Placental pericyte (primary cell): ENCODE measurements around a stretch of chr4.

- CAGE, long polyA plus RNA = no peak
Measured at GRCh38 chr4:139082107-139082312, 66.4 kb downstream of the NOCT start.

DNA sequence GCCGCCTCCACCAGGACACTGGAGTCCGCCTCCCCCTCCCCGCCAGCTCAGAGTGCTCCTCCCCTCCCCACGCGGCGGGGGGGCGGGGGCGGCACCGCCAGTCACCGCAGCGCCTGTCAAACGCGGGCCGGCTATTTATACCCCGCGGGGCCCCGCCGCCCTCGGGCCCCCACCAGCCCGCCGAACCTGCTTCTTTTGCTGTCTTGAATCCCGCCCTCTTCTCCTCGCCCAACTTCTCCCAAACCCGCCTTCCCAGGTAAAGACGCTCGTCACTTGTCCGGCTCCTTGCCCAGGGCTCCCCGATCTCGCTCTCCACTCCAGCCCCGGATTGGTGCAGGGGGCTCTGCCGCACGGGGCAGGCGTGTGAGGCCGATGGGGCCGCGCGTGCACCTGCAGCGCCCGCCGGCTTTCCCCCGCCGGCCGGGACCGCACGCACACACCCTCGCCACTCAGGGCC lies 303 bp upstream of the ELF2 start:
- CAGE, long polyA plus RNA = no peak

GRCh38 chr4:139177750-139178785 lies 1.1 kb upstream of the ELF2 start:
- CAGE, long polyA plus RNA = no peak

DNA sequence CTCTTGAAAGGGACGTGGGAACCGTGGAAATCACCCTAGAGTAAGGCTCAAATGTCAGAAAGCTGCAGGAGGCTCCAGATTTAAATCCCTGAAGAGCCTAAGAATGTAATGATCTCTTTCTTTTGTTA lies 1.6 kb upstream of the ELF2 start:
- CAGE, long polyA plus RNA = no peak

GRCh38 chr4:139351043-139351500 lies 48.8 kb upstream of the NDUFC1 start:
- CAGE, long polyA plus RNA = no peak

GRCh38 chr4:139402717-139403734 lies 50.9 kb upstream of the RAB33B start:
- CAGE, long polyA plus RNA = no peak

- CAGE, long polyA plus RNA = no peak
Measured at GRCh38 chr4:139436204-139436696, 17.7 kb upstream of the RAB33B start.

DNA sequence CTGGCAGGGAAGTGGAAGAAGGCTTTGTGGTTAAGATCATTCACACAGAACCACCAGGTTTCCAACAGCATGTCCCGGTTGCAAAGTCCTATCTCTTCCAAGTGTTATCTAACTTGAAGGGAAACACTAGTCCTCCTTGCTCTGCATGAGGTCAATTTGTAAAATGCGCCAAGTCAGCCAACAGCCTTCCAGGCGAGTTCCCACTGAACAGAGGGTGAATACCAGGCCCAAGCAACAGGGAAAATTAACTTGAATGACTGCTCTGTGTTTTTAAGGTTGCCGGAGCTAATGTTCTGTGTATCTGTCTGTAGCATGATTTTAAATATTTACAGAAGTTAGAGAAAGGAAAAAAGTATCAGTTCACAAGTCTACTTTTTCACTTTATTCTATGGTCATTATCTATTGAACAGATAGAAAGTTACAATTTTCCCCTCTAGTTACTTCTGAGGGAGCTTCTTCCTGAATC lies 4.9 kb downstream of the SETD7 start:
- CAGE, long polyA plus RNA = no peak

- CAGE, long polyA plus RNA = no peak
Measured at GRCh38 chr4:139633097-139633992, 32.3 kb upstream of the MGST2 start.

- CAGE, long polyA plus RNA = no peak
Measured at GRCh38 chr4:139736355-139736714, 70.7 kb downstream of the MGST2 start.

- CAGE, long polyA plus RNA = no peak
Measured at GRCh38 chr4:139757915-139758390, 92.3 kb downstream of the MGST2 start.

DNA sequence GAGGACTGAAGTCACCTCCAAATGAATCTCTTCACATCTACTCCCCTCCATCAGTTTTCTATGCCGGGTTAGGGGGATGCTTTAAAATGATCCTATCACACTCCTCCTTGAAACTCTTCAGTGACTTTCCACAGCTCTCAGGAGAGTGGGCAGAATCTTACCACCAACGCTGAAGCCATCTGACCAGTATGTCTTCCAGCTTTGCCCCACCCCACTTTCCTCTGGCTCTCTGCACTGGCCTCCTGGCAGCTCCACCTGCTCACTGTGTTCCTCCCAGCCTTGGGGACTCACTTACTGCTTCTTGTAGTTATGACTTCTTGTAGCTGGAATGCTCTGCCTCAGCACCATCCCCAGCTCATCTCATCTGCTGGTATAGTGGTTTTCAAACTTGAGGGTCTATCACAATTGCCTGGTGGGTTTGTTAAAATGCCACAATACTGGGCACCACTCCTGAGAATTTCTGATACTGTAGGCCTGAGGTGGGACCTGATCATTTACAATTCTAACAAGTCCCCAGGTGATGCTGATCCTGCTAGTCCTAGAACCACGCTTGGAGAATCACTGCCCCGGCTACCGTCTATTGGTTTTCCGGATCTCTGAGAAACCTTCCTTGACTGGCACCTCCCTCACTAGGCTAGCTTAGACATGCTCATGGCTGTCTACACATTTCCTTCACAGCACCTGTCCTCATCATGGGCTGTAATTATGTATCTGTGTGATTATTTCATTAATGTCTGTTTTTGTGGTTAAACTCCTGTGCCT lies 152.2 kb downstream of the MGST2 start:
- CAGE, long polyA plus RNA = no peak

GRCh38 chr4:139862379-139862912 lies 196.8 kb downstream of the MGST2 start:
- CAGE, long polyA plus RNA = no peak

DNA sequence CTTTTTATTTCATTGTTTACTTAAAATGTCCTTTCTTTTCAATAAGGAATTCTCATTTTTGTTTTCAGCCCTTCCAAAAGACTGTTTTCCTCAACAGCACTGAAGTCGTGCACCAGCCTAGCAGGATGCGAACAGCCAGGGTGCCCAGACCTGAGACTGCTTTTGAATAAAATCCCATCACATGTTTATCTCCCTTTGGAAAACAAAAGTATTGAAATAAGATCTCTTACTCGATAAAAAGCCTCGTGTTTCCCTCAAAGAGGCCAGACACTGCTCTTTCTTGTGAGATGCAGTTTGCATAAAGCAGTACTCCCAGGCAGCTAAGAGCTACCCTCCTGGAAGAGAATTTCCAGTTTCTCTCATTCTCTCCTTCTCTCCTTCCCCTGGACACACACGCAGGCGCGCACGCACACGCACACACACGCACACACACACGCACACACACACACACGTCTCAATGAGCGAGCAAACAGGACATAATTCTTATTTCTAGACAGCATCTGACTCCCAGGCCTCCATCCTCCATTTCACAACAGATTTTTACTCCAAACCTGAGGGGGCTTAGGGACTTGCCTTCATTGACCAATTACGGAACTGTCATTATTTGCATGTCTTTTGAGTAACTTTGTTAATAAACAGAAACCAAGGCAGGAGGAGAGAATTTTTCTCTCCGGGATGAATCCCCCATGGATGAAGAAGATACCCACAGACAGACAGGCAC lies 236.4 kb downstream of the MGST2 start:
- CAGE, long polyA plus RNA = no peak

DNA sequence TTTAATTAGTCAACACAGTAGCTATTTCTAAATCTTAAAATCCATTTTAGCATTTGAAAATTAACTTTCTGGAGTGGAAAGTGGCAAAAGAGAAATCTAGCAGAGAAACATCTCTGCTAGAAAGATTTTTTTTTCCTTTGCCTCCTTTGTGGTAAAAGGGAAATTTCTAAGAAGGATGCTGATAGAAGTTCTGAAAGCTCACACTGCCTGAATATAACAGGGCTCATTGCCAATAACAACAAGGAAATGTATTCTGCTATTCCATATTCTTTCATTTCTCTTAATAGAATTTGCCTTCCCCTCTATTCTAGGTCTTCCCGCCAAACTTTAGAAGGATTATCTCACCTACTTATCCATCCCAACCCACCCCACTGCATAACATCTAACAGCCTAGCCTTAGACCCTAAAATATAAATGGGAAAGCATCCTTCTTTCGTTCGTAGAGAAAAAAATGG lies 104.1 kb downstream of the MAML3 start:
- CAGE, long polyA plus RNA = no peak

GRCh38 chr4:140096511-140096825 lies 57.5 kb downstream of the MAML3 start:
- CAGE, long polyA plus RNA = no peak

DNA sequence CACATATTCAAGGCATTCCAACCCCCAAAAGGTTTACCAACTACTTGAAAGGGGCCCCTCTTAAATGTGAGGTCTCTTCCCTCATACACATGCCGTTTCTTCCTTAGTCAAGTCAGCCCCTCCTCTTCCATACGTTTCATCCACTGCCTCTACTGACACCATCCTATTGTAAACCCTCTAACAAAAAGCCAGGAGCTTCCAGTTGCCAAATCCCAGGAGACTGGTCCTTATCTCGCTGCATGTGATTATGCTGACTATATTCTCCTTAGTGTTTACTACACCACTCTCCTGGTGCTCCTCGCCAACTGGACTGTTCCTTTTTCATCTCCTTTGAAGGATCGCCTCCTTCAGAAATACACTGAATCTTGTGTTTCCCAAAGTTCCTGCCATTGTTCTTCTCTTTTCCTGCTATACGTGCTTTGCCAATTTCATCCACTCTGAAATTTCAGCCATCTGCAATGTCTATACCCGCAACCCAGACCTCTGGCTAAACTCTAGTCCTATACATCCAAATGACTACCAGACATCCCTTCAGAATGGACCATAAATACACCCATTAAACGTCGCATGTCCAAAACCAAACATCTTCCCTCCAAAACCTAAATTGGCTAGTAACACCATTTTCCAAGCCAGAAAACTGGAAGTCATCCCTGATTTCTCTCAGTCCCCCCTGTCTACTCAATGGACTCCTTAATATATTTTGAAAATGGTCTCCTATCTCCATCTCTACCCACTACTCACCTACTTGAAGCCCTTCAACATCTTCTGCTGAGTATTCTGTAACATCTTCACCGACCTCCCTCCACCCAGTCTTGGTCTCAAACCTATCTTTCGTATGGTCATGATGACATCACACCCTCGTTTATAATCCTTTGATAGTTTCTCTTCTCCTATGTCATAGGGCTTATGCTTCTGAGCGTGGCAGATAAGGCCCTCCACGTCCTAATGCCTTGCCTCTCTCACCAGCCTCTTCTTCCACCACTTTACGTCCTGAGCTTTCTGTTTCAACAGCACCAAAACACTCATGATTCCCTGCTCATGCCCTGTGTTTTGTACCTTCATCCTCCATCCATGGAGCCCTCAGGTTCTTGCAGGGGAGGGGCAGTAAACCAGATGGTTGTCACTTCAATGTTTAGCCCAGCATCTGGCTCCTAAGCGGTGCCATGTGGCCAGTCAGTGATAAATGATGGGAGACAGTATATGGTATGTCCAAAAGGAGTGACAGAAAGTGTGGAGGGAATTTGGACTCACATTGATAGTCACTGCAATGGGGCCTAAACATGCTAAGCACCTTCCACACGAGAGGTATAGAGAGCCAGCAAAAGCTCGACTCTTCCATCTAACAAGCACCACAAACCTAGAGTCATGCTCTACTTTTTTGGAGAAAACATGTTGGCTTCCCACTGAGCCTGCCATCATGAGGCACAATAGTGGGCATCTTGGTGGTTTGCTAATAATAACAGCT lies 27.3 kb downstream of the MAML3 start:
- CAGE, long polyA plus RNA = no peak

DNA sequence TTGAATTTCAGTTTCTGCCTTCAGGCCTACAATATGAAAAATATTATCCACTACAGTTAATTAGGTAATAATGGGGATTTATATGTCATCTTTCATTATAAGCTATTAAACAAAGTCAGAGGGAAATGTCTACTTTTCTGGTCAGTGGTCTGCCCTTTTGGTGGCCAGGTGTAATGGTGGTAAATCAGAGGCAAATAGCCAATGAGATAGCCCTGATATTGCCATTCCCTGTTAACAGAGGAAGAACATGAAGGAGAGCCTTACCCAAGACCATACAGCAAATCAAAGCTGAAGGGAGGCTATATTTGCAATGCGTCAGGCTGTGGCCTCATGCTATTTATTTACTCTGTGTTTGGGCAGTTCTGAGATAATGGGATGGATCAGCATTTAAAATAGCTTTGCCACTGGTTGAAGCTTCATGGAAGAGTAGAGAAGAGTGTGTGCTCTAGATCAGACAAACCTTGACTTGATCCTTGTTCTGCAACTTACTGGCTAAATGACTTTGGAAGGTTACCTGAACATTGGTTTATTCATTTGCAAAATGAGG lies 73.3 kb upstream of the MAML3 start:
- CAGE, long polyA plus RNA = no peak

- CAGE, long polyA plus RNA = no peak
Measured at GRCh38 chr4:140242626-140243214, 88.7 kb upstream of the MAML3 start.

DNA sequence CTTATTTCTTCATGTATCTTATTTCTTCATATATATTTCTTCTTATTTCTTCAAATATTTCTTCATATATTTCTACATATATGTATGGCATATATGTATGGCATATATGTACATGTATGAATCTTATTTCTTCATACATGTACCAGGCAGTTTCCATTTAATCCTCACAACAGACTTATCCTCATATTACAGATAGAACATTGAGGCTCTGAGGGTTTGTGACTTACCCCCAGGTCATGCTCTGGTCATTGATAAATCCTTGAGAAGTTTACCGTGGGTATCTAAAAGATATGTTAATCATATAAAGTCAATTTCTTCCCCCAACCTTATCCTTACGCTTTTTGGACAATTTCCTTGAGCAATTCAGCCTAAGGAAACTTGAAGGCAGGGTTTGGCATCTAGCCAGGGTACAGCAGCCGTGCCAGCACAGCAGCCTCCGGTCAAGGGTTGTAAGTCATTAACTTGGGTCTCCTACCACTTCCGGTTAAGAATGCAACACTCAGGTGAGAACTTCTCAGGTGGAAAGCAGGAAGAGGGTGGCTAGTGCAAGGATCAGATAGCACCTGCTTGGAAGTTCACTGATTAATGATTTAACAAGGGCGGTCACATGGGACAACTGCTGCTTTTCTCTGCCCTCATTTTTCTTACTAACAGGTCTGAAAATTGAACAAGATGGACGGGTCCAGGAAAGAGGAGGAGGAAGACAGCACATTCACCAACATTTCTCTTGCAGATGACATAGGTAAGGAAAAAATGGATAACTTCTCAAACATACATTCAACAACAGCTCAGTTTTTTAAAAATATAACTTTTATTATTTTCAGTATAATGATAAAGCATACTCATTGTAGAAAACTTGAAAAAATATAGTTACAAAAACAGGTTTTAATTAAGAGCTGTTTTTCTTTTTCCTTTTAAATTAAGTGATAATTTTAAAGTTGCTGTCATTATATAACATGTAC lies 30.2 kb upstream of the SCOC start:
- CAGE, long polyA plus RNA = no peak